ENCODE measurements around a stretch of chr18.

GRCh38 chr18:3305125-3305889 lies 43.4 kb downstream of the MYL12B start:
- PRO-cap, 2 experiments = no peak in any of the 2 experiments
- RAMPAGE, long total RNA, 5 experiments = no peak in any of the 5 experiments

GRCh38 chr18:3449174-3449939 lies 615 bp upstream of the TGIF1 start:
- PRO-cap, 2 experiments = peak in 2 of 2 experiments; most common plus-strand start chr18:3449340 (in 2); most common minus-strand start chr18:3449649 (in 2)
- RAMPAGE, long total RNA, 5 experiments = start-site peak on the plus strand in 3 of 5 experiments, at chr18:3449546-3449838 at its widest, 6 to 13 reads per replicate

DNA sequence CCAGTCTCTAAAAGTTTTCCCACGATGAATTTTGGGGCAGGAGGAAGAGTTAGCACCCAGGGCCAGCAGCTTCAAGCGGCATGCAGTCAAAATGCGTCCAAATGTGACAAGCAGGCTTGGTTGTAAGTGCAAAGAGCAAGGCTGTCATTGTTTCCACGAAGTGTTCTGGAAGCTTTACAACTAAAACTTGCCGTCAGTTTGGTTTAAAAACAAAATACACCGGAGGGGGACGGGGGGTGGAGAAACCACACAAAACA lies 1.1 kb downstream of the TGIF1 start:
- PRO-cap, 2 experiments = peak in 1 of 2 experiments; most common plus-strand start position 109 of the sequence (in 1); most common minus-strand start position 105 of the sequence (in 1)
- RAMPAGE, long total RNA, 5 experiments = no peak in any of the 5 experiments

- PRO-cap, 2 experiments = no peak in any of the 2 experiments
- RAMPAGE, long total RNA, 5 experiments = no peak in any of the 5 experiments
Observed at GRCh38 chr18:3495566-3496116, 45.7 kb downstream of the TGIF1 start.

DNA sequence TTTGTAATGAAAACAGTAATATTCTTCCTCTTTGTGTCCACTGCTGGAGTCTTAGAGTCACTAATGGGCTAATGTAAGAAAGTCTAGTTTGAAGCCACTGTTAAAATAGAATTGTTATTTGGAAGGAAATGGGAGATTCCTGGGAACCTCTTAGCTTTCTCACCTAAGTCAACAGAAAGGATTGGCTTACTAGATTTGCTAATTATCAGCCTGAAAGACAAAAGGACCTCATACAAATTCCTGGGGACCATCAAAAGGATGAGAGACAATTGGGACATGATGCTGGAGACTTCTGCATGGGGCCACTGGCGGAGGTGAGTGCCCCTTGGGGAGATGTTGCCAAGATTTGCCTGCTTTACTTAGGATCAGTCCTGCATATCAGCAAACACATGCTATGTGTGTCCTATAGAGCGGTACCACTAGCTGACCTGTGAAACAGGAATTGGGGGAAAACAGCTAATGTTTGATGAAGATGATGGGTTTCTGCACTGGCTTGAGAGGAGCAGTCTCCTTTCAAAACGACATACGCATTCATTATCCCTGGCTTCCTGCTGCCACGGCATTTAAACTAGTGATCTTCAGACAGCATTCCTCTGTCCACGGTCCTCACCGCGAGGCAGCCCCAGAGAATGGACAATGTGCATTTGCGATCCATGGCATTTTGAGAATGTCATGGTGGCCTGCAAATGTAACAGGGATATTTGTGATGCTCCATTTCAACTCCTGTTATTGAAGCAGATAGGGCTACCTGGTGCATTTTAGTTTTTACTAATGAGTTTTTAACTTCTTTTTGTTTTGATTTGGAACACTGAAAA lies 104.2 kb downstream of the TGIF1 start:
- PRO-cap, 2 experiments = no peak in any of the 2 experiments
- RAMPAGE, long total RNA, 5 experiments = no peak in any of the 5 experiments

DNA sequence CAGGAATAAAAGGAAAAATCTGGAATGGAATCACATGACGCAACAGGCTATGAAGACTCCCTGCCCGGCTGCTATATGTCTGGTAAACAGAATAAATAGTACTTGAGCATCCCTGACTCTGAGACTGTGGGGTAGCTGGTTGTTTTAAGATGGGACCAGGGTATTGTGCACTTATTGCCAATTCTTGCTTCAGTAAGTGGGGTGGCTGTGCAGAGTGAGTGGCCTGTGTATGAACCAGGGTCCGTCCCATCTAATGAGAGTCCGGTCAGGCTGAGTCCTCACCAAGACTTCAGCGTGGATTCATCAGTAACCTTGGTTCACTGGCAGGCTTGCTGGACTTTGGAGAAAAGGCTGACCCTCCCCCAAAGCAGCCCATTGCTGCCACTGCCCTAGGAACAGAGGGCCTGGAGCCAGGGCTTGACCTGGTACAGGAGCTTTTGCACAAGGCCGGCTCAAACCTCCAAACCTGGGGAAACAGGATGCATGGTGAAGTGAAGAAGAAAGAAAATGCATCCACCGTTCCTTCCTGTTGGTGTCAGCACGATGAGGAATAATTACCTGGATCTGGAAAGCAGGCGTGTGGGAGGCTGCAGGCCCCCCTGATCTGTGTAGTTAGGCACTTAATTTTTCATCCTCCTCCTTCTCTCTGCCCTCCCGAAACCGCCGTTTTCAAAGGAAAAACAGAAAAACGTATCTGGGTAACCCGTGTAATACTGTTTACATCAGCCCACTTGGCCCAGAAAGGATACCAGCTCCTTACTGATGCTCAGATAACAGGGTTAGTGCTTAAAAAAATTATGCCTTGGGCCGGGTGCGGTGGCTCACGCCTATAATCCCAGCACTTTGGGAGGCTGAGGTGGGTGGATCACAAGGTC lies 147.5 kb downstream of the TGIF1 start:
- PRO-cap, 2 experiments = no peak in any of the 2 experiments
- RAMPAGE, long total RNA, 5 experiments = no peak in any of the 5 experiments

- PRO-cap, 2 experiments = no peak in any of the 2 experiments
- RAMPAGE, long total RNA, 5 experiments = no peak in any of the 5 experiments
Observed at GRCh38 chr18:3650218-3650672, 200.3 kb downstream of the TGIF1 start.

DNA sequence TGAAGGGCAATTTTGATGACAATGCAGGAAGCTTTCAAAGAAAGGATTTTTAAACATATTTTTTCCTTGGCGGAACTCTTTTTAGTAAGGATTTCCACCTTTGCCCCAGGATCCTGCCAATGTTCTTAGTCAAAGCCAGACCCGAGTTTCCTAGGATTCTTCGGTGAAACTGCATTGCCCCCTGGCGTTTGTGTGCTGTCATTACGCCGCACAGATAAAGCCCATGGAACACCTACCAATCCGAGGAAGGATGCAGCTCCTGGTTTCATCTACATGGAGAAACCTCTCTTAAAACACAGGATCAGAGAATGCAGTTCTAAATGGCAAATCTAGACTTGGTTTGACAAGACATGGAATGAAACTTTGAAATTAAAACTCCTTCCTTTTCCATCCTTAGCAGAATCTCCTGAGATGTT lies 216.3 kb downstream of the TGIF1 start:
- PRO-cap, 2 experiments = no peak in any of the 2 experiments
- RAMPAGE, long total RNA, 5 experiments = no peak in any of the 5 experiments

GRCh38 chr18:3723325-3723512 lies 273.2 kb downstream of the TGIF1 start:
- PRO-cap, 2 experiments = no peak in any of the 2 experiments
- RAMPAGE, long total RNA, 5 experiments = no peak in any of the 5 experiments

DNA sequence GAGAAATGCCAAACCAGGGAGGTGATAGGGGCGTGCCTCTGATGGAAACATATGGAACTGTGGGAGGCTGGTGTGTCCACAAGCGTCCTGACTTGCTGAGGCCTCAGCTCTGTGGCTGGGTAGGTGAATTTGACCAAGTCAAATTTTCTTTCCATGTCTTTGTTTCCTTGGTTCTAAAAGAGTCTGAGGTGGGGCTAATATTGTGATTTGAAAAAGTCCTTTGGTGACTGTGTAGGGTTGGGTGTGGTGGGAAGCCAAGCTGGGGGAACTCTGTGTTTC lies 462.6 kb downstream of the TGIF1 start:
- PRO-cap, 2 experiments = no peak in any of the 2 experiments
- RAMPAGE, long total RNA, 5 experiments = no peak in any of the 5 experiments

GRCh38 chr18:5466230-5466803 lies 77.5 kb downstream of the EPB41L3 start:
- PRO-cap, 2 experiments = no peak in any of the 2 experiments
- RAMPAGE, long total RNA, 5 experiments = no peak in any of the 5 experiments

- PRO-cap, 2 experiments = no peak in any of the 2 experiments
- RAMPAGE, long total RNA, 5 experiments = no peak in any of the 5 experiments
Observed at GRCh38 chr18:6248988-6249416, 165.7 kb downstream of the L3MBTL4 start.

- PRO-cap, 2 experiments = no peak in any of the 2 experiments
- RAMPAGE, long total RNA, 5 experiments = no peak in any of the 5 experiments
Observed at GRCh38 chr18:6370336-6371156, 44.2 kb downstream of the L3MBTL4 start.

- PRO-cap, 2 experiments = no peak in any of the 2 experiments
- RAMPAGE, long total RNA, 5 experiments = no peak in any of the 5 experiments
Observed at GRCh38 chr18:6375008-6375497, 39.7 kb downstream of the L3MBTL4 start.

DNA sequence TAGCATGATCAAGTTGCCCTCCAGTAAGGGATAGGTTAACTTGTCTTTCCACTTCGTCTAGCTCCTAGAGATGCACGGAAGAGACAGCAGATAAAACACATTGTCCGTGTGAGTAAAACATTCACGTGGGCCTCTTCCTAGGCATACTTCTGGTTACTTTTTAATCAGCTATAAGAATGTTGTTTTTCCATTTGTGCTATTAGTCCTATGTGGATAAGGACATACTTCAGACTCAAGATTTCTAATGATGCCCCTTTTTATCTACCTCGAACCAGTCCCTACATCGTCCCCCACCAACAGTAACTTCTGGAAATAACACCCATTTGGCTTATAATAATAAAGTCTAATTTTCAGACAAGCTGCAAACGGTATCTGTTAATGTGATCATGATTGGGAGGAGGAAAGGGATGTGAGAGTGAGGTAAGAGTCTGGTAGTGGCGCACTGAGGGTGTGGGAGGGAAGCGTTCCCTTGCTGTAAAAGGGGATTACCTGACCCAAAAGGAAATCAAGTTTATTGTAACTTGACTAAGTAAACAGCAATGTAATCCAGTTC lies 1.0 kb upstream of the ARHGAP28 start:
- PRO-cap, 2 experiments = no peak in any of the 2 experiments
- RAMPAGE, long total RNA, 5 experiments = no peak in any of the 5 experiments

DNA sequence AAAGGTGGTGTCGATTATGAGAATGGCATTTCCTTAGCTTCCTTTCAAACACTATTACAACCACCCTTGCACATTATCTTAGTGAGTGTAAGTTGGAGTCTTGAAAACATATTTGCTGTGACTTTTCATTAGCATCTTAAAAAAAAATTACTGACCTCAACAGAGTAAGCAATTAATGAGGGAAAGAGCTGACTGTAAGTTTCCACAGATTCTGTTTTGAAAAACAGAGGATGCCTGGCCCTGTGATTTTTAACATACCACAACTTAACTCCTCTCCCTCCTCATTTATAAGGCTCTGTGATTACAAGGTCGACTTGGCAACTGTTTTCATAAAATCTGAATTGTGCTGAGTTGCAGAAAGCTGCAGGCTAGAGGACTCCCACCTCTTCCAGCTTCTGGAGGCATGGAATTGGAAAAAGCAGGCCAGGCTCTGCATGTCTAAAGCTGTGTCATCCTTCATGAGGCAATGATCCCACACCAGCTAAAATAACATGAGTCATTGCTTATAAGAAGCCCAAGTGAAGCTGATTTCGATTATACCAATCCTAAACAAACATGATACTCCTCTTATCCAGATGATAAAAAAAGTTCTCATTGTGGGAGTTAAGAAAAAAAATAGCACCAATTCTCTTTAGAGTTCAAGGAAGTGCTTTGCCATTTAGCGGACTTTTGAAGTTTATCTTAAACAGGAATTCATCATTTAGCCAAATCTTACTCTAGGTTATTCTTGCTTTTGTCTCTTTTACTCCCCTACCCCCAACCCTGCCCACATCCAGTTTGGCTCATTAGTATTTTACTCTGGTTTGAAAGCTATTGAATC lies 11.7 kb downstream of the ARHGAP28 start:
- PRO-cap, 2 experiments = peak in 1 of 2 experiments; most common plus-strand start position 634 of the sequence (in 1); most common minus-strand start position 395 of the sequence (in 1)
- RAMPAGE, long total RNA, 5 experiments = no peak in any of the 5 experiments

DNA sequence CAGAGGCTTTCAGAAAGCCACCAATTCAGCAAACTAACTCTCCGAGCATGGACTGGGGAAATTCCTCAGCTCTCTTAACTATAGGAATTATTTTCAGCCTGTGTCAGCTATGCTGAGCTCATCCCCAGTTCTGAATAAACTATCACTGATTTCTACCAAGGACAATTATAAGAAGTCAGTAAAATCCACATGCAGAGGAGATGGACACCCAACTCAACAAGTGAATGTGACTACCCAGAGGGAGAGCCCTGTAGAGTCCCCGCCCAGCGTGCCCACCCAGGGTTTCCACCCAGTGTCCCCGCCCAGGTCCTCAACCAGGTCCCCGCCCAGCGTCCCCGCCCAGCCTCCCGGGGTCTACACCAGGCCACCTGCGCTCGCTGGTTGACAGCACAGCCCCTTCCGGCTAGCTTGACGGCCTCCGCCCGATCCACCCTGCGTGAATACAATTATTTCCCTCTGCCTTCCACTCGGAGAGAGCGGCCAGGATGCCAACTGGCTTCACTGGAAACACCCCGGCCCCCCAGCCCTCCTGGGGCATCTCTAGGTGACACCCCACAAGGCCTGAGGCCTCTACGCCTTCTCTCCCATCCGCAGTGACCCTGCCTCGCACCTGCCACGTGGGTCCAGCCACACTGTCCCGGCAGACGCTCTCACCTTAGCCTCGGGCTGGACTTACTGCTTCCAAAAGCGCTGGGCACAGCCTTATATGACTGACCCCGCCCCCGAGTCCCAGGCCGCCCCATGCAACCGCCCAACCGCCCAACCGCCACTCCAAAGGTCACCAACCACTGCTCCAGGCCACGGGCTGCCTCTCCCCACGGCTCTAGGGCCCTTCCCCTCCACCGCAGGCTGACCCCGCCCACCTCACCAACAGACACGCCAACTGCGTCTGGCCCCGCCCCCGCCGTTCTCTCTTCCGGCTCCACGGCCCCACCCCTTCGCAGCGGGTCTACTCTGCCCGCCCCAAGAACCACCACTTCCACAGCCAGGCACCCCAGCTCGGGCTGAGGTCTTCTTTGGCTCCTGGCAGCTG lies 188.2 kb downstream of the LAMA1 start:
- PRO-cap, 2 experiments = no peak in any of the 2 experiments
- RAMPAGE, long total RNA, 5 experiments = no peak in any of the 5 experiments

- PRO-cap, 2 experiments = no peak in any of the 2 experiments
- RAMPAGE, long total RNA, 5 experiments = no peak in any of the 5 experiments
Observed at GRCh38 chr18:7459577-7460439, 107.3 kb upstream of the PTPRM start.

DNA sequence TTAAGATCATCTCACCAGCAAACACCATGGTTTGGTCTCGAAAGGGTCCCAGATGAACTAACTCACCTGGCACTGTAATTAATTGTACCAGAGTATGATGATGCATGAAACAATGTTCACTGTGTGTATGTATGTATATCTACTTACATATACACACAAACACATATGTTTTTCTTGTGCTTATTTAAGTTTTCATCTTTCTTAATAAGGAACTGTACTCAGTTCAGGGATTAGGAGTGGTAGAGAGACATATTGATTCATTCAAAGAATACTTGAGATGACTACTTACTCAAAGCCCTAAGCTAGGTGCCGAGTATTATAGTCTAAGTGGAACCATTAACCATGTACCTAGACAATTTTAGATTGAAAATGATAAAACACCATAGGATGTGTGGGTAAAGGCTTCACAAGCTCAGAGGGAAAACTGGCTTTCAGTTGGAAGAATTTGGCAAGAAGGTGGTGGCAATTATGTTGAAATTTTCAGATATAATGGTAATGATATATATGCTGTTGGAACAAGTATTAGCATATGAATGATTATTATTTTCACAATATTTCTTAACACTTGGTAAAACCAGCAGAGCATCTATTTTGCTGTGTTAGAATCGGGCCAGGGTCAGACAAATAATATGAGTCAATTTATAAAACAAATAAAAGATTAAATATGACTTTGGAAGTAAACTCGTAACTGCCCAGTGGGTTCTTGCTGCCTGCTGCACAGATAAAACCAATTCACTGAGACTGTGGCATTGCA lies 436.3 kb upstream of the RAB12 start:
- PRO-cap, 2 experiments = no peak in any of the 2 experiments
- RAMPAGE, long total RNA, 5 experiments = no peak in any of the 5 experiments

- PRO-cap, 2 experiments = no peak in any of the 2 experiments
- RAMPAGE, long total RNA, 5 experiments = no peak in any of the 5 experiments
Observed at GRCh38 chr18:8378146-8378449, 231.1 kb upstream of the RAB12 start.

All from thyroid gland (tissue), 7 donors.